ReNcell CX (cell line): ENCODE measurements around the gene POU5F2.

- PRO-cap, result no peak
Observed at GRCh38 chr5:87411452-87411754, 1.3 kb downstream of the CCNH start.

DNA sequence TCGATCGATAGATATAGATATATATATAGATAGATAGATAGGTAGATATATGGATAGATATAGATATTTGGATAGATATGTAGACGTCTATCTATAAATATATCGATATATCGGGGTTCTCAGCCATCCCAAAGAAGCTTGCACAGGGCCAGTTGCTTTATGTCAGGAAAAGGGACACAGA lies 1.0 kb upstream of the TMEM161B start:
- PRO-cap, result no peak

DNA sequence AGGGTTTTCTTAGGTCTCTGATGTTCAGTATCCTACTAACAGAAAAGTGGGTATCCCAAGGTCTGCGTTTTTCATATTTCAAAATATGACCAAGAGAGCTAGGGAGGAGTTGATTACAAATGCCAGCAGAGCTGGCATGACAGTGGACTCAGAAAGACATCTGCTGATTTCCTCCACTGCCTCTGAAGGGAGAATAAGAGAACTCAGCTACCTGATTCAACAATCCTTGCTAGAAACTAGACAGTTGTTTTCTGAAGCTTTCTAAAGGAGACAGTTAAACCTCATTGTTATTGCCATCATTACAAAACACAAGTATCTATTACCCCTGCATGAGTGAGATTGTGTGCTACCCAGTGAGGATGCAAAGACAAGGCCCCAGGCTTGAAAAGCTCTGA lies 150.4 kb downstream of the MEF2C start:
- PRO-cap, result no peak

DNA sequence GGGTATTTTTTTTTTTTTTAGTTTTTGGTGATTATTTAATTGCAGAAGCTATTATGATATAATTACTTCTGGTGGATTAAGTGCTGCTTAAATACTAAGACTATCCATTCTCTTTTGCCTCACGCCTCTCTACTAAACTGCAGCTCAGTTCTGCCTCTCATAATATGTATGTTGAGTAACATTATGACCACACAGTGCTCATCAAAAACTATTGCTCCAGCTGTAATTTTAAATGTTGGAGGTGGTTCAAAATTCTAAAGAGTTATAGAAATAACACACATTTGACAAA lies 57.8 kb downstream of the MEF2C start:
- PRO-cap, result no peak

DNA sequence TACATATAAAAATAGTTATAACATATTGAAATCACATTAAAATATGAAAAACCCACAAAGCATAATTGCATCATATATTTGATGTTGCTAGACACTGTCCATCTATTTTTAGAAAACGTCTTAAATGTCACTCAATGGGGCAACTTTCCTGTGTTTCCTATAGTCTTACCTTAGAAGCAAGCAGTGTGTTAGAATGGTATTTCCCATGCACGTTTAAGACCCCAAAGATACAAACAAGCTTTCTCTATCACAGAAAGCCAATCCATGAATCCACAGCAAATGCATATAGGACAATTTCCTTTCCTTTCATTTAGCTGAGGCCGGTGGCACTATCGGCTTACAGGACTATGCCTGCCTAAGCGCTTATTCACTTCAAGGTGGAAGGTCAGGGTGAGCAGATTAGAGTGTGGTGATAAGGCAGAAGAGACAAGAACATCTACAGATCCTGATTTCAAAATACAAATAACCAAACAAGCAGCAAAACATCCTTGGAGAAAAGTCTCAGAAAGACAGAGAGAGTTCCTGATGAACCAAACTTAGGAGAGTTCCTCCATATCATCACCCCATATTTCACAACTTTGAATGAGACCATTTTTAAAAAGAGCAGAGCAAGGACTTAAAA lies 57.3 kb downstream of the MEF2C start:
- PRO-cap, result no peak

- PRO-cap, result no peak
Observed at GRCh38 chr5:89457800-89458438, 574.9 kb upstream of the MEF2C start.

GRCh38 chr5:90501649-90502198 lies 27.1 kb downstream of the POLR3G start:
- PRO-cap, result no peak

- PRO-cap, result no peak
Observed at GRCh38 chr5:90878640-90879218, 320.1 kb downstream of the ADGRV1 start.

GRCh38 chr5:90956416-90956957 lies 397.9 kb downstream of the ADGRV1 start:
- PRO-cap, result no peak

DNA sequence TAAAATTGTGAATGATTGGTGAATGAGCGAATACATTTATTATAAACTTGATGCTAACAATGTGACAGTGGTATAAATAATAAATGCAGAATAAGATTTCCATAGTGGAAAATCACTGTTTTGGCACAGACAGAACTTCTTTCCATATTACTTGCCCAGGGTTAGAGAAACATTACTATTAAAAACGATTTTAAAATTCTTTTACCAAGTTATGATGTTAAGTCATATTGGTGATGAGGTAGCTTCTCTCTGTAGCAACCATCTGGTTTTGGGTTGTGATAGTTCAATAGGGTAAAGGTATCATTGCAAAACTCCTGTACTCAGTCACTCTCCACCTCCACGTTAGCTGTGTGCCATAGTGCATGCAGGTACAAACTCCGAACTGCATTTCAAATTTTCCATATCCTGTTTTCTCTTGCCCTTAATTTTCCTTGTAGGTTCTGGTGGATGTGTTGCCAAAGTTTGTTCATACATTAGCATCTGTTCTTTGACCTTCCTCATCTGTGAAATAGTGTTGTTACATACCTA lies 53.0 kb upstream of the ARRDC3 start:
- PRO-cap, result no peak

DNA sequence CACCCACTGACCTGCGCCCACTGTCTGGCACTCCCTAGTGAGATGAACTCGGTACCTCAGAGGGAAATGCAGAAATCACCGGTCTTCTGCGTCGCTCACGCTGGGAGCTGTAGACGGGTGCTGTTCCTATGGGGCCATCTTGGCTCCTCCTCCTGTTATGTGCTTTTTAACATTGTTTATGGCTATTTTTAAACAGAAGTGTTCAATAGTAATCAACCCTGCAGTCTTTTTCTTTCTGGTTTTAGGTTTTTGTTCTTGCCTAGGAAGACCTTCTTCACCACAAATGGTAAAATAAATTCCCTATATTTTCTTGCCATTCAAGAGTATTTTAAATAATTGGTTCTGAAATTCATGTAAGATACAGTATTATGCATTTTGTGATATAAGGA lies 816.2 kb upstream of the ARRDC3 start:
- PRO-cap, result no peak

DNA sequence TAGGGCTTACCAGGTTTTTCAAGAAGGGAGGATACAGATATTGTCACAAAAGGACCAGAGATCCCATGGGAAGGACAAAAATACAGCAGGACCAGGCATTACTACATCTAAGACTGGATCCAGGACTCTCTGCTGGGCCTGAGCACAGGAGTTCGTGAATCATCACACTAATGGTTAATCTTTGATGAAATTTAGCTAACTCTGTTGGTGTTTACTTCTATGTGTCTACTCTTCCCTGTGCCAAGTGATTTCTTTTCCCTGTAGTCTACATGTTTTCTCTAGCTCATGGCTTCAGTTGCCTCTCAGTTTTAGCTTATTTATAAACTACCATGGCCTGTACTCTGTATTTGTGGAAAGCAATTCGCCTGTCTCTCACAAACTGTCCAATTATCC lies 988.5 kb upstream of the ARRDC3 start:
- PRO-cap, result no peak

DNA sequence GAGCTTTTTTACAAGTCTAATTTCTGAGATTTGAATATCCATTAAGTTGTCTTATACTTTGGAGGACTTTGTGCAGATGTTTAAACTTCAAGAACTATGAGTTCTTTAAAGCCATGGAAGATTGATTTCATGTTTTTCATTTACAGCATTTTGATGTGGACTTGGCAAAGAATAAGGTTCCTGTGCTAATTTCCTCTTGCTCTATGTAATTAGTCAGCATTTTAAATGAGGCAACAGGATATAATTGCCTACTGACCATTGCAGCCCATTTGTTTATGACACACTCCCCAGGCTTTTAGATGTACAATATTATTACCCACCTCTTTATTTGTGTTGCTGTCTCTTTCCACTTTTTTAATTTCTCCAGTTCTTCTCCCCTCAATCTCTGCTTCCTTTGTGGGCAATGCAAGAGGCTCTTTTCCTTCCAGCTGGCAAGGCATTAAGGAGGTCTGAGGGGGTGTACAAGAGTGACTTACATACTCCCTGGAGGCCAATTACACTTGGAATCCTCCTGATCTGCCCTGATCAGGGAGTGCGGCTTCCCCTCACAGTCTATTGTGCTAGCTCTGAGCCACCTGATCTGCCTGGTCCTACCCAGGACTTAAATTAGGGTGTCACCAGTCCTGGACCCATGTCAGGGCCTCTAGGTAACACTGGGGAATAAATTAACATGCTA lies 420.8 kb upstream of the NR2F1 start:
- PRO-cap, result no peak

DNA sequence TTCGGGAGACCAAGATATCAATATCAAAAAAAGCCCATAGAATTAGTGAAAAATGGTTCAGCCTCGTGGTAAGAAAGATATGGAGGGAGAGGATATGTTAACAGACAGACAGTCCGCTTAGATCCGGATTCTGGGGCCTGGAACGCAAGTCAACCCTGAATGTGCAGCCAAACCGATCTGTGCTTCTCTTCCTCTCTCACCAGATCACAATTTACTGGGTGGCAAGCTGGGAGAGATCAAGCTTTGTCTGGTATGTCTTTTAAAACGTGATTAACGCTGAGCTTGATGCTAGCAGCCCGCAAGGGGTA lies 5.0 kb upstream of the NR2F1 start:
- PRO-cap, result no peak

DNA sequence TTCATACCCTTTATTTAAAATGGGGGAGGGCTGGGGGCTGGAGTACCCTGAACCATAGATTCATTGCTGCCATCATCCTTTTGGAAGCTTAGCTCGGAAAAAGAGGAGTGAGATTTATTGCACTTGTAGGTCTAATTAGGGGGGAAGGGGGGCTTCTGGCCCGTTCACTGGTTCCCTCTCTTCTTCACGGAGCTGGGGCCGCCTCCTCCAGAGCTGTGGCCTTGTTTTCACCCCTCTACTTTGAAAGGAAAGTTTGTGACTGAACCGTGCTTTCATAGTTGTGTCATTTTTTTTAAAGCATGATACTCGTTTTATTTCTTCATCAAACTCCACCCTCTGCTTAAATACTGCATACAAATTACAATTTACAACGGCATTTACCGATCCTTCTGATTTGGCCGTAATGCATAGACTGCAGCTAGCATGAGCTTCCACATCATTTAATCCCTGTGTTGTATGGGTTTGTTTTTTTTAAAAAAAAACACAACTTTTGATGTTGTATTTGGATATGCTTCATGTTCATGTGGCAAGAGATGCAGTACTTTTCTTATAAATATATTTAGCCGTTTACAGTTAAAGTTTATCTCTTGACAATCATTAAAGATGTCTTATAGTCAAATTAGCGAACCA lies 3.0 kb downstream of the NR2F1 start:
- PRO-cap, result no peak

GRCh38 chr5:93741536-93741789 lies at the start of gene POU5F2:
TSS of gene POU5F2 (minus strand) at chr5:93741600.
- PRO-cap, result no peak

DNA sequence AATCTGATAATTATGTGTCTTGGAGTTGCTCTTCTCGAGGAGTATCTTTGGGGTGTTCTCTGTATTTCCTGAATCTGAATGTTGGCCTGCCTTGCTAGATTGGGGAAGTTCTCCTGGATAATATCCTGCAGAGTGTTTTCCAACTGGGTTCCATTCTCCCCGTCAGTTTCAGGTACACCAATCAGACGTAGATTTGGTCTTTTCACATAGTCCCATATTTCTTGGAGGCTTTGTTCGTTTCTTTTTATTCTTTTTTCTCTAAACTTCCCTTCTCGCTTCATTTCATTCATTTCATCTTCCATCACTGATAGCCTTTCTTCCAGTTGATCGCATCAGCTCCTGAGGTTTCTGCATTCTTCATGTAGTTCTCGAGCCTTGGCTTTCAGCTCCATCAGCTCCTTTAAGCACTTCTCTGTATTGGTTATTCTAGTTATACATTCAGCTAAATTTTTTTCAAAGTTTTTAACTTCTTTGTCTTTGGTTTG lies 114.9 kb upstream of the POU5F2 start:
- PRO-cap, result no peak

- PRO-cap, result no peak
Observed at GRCh38 chr5:94471505-94471889, 146.9 kb downstream of the KIAA0825 start.

DNA sequence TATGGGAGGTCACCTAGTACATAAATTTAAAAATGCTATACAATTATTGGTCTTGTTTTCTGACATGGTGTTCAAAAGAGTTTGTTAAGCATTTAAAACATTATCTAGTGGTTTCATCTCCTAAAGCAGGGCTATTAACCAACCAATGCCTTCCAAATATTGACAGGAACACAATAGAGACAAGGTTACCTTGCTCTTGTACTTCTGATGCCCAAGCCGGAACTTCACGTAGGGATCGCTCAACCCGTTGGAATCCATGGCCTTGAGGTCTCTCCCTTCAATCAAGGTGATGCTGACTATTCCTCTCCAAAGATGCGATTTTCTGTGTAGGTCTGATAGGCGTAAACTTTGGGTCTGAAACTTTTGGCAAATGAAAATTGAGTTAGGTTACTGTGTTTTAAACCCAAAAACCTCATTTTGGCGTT lies 294.2 kb downstream of the SLF1 start:
- PRO-cap, result no peak

DNA sequence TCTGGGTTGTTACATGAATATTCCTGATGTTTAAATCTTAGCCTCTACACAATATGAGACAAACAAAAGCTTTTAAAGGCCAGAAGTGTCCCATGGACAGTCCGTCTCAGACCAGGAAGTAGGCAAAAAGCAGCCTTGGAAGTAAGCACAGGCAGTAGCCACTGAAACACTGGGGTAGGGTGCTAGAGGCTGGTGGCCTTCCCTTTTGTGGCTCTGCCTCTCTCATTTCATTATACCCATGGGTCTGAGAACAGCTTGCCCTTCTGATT lies 197.4 kb downstream of the MCTP1 start:
- PRO-cap, result no peak